H9 (cell line): ENCODE measurements around a stretch of chr14.

- PRO-cap, result no peak
Observed at GRCh38 chr14:106470564-106470979, 944.2 kb downstream of the TMEM121 start.

DNA sequence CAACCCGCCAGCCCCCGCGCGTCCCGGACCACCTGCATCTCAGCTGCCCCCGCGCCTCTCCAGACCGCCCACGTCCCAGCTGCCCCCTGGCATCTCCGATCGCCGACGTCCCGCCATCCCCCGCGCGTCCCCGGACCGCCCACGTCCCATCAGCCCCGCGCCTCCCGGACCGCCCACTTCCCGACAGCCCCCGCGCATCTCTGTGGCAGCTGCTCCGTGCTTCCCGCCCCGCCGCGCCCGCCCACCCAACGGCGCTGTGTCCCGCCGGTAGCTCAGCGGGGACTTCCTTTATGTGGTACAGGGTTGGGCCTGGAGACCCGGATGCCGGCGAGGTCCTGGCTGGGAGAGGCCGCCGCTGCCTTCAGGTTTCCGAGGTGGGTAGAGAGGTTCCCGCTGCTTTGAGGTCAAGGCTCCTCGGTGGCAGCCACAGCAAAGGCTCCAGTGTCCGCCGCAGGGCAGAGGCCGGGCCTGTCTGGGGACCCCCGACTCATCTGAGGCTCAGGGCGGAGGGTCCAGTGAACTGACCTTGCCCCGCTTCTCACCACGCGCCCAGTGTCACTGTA lies 956.0 kb downstream of the TMEM121 start:
- PRO-cap, result no peak